Gallbladder (tissue), 1 donor: ENCODE measurements around a stretch of chr17.

GRCh38 chr17:77140196-77140862 lies 440 bp upstream of the SEC14L1 start:
- PRO-cap: bidirectional peak, plus-strand start at chr17:77140303, minus-strand start at chr17:77140302; bidirectional peak, plus-strand start at chr17:77140411, minus-strand start at chr17:77140478; bidirectional peak, plus-strand start at chr17:77141023, minus-strand start at chr17:77140632

DNA sequence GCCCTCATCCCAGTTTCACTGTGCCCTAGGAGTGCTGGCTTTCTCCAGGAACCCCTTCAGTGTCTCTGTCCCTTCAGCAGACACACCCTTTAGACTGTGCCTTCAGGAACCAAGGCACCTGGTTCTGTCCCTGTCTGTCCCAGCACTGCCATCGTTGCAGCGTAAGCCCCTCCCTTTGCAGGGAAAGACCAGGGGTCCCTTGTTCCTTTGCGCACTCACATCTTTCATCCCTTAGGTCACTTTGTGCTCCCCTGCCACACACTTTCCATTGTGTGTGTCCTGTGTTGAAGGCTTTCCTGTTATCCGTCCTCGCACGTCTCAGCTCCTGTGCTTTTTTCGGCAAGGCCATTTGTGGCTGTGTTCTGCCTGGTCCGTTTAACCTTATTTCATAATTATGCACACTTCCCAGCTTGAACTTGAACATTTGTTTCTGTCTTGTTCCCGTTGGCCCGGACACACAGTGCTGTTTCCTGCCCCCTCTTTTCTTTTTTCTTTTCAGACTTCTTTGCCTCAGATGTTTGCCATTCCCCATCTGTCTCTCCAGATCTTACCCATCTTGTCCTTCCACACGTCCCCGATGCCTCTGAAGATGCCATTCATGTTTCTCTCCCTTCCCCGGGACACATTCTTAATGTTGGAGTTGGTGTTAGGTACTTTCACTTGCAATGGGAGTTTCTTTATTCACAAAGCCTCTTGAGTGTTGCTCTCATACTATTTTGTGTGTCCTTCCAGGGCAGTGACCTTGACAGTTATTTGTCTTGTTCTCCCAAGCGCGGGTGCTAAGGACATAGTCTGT lies 8.0 kb downstream of the SEC14L1 start:
- PRO-cap: no peak

GRCh38 chr17:77168972-77169528 lies 28.3 kb downstream of the SEC14L1 start:
- PRO-cap: no peak

DNA sequence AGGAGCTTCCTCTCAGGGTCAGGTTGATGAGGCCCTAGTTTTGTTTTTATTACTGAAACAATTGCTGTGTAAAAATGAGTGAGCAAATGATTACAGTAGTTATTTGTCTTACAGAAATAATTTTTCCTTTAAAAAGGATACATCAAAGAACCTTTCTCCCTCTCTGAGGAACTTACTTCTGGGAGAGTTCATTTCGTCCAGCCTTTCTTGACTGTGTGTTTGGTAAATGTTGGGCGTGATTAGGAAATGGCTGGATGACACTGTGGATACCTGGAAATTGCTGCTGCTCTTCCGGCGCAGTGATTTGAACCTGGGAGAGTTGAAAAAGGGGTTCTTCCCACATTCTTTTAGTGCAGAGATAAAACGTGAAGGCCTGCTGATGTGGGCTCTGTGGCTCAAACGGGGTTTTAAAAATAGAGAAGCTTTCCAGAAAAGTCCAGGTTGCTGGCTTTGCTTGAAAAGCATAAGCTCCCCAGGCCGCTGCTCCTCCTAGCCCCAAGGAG lies 41.7 kb downstream of the SEC14L1 start:
- PRO-cap: no peak

DNA sequence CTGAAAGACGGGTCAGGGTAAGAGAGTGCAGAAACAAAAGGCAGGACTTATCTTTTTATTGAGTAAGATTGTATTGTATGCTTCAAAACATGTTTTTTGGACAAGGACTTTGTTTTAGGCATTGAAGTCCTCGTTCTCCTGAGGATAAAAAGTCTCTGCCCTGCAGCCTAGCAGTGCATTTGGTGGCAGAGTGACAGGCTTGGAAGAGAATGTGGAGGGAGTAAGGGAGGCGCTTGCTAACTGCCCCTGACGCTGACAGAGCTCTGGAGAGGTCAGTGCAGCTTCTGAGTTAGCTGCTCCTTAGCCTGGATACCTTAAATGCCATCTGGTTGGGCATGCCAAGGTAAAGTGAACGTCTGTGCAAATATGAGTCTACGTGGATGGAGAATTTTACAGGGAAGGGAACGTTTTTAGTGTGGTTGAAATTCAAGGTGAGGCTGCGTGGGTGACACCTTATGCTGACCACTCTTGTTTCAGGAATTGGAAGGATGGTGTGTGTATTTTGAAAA lies 44.3 kb downstream of the SEC14L1 start:
- PRO-cap: no peak

- PRO-cap: bidirectional peak, plus-strand start at chr17:77281084, minus-strand start at chr17:77281048; bidirectional peak, plus-strand start at chr17:77281459, minus-strand start at chr17:77281166
Measured at GRCh38 chr17:77280837-77281382, 389 bp upstream of the SEPTIN9 start.

DNA sequence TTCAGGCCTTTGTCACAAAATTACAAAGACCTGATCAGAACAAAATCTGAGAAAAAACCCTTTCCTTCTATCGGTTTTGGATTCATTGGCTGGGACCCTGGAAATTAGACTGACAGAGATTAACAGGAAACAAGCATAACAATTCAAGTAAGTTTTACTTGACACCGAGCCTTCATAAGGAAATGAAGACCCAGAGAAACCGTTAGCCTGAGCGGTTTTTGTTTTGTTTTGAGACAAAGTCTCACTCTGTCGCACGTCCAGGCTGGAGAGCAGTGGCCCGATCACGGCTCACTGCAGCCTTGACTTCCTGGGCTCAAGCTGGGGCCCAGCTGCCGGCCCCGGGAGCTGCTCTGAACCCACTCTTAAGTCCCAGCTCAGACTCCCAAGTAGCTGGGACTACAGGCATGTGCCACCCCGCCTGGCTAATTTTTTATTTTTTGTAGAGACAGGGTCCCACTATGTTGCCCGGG lies 180.8 kb downstream of the SEPTIN9 start:
- PRO-cap: no peak

DNA sequence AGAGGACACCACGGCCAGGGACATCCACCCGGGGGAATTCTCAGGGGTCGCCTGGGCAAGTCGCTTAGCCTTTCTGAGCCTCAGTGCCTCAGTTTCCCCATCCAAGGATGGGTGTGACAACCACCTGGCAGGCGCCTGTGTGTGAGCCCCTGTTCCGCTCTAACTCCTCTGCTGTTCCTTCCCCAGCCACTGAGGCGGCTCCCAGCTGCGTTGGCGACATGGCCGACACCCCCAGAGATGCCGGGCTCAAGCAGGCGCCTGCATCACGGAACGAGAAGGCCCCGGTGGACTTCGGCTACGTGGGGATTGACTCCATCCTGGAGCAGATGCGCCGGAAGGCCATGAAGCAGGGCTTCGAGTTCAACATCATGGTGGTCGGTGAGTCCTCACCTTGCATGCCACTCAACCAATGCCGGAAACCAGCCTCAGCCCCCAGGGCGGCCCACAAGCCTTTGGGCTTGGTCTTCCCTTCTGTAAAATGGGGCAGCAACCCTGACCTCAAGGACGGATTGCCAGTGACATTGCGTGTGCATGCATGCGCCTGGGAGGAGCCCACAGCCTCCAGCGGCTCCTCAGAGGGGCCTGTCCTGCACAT lies 200.8 kb downstream of the SEPTIN9 start:
- PRO-cap: no peak

GRCh38 chr17:77523635-77523960 lies 242.3 kb downstream of the SEPTIN9 start:
- PRO-cap: no peak

DNA sequence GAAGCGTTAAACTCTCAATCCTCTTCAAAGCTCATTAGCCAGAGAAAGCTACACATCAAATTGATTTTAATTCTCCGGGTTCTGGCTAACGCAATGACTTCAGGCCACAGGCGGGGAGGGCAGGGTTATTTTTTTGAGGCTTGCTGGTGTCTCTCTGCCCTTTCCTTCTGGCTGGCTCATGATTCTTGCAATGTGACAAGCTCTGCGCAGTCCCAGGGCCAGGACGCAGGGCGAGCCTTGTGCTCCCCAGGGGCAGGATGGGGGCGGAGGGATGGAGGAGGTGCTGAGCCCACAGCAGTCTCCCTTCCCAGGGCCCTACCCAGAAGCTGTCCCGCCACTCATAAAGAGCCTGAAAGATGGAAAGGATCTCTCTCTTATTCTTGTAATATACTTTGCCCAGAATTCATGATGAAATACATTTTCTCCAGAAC lies 320.2 kb downstream of the SEPTIN9 start:
- PRO-cap: no peak

DNA sequence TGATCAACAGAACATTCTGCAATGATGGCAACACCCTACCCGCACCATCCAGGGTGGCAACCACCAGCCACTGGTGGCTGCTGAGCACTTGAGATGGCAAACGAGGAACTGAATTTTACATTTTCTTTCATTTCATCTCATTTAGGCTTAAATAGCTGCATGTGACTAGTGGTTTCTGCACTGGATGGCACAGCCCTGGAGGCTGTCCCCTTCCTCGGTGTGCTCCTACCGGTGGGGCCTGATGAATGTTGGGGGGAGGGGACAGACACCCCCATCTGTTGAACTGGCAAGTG lies 224.5 kb upstream of the TNRC6C start:
- PRO-cap: no peak

GRCh38 chr17:77935215-77935795 lies 23.2 kb upstream of the TNRC6C start:
- PRO-cap: no peak

- PRO-cap: no peak
Measured at GRCh38 chr17:77959531-77960739, 1.4 kb downstream of the TNRC6C start.

DNA sequence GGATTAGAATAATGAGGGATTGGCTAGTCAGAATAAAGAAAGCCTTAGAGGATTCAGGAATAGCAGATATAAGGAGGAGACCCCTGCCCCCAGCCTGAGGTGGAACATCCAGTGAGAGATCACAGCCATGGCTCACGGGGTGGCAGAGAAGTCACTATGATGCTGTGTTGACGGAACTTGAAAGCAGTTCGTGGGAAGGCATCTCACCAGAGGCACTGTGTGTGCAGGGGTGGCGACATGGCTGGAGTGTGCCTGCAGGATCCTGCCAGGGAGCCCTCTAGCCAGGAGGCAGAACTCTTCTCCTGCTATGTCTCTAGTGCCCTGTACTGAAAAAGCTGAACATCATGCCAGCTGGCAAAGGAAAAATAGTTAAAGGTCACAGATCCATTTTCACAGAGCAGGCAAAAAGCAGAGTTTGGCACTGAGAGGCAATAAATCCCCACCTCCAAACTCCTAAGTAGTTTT lies 36.6 kb downstream of the TNRC6C start:
- PRO-cap: no peak

DNA sequence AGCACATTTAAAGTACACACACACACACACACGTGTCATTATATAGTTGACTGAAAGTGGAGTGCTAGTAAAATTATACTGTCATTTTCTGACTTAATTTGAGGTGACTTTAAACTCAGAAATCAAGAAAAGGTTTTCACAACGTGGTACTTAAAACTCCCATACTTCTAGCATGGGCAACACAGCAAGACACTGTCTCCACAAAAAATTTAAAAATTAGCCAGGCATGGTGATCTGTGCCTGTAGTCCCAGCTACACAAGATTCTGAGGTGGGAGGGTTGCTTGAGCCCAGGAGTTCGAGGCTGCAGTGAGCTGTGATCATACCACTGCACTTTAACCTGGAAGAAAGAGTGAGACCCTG lies 37.2 kb downstream of the TNRC6C start:
- PRO-cap: no peak

- PRO-cap: bidirectional peak, plus-strand start at chr17:78041025, minus-strand start at chr17:78040948; bidirectional peak, plus-strand start at chr17:78041276, minus-strand start at chr17:78041113
Measured at GRCh38 chr17:78040472-78041482, 82.3 kb downstream of the TNRC6C start.

GRCh38 chr17:78048818-78049643 lies 79.5 kb downstream of the TMC6 start:
- PRO-cap: no peak

DNA sequence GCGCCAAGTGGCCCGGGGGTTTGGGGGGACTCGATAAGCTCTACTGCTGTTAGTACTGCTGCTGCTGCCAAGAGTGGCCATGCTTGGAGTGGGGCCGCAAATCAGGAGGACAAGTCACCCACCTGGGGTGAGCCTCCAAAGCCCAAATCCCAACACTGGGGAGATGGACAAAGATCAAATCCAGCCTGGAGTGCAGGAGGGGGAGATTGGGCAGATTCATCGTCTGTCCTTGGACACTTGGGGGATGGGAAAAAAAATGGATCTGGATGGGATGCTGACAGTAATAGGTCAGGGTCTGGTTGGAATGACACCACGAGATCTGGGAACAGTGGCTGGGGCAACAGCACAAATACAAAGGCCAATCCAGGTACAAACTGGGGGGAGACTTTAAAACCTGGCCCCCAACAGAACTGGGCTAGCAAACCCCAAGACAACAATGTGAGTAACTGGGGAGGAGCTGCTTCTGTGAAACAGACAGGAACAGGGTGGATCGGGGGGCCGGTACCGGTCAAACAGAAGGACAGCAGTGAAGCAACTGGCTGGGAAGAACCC lies 77.8 kb downstream of the TMC6 start:
- PRO-cap: no peak

- PRO-cap: no peak
Measured at GRCh38 chr17:78108848-78109919, 19.4 kb downstream of the TMC6 start.

DNA sequence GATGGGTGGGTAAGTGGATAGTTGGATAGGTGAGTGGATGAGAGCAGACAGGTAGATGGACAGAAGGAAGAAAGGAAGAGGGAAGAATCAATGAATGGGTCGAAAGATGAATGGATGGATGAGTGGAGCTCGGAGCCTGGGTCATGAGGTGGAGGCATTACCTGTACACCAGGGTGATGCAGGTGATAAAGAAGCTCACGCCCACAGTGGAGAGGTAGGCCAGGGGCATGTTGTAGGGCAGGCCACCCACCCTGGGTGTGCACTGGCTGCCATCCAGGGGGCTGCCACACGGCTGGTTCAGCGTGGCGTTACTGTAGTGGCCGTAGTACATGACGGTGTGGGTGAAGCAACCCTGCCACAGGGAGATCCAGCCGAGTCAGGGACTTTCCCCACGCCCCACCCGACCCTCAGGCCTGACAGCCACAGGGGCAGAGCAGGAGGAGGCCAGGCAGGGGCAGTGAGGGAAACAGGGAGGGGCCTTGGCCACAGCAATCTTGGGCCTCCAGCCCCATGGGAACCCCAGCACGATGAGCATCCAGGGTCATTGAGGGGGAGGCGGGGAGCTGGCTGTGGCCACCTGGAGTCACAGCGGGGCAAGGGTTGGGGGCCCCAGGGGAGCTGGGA lies 4.6 kb downstream of the TMC6 start:
- PRO-cap: no peak